Prostate gland (tissue), 2 donors: ENCODE measurements around a stretch of chr2.

GRCh38 chr2:241577338-241577946 is 18.9 kb downstream of the BOK start:
- PRO-cap: no peak
- RAMPAGE, long total RNA, 2 experiments: no peak in any of the 2 experiments

DNA sequence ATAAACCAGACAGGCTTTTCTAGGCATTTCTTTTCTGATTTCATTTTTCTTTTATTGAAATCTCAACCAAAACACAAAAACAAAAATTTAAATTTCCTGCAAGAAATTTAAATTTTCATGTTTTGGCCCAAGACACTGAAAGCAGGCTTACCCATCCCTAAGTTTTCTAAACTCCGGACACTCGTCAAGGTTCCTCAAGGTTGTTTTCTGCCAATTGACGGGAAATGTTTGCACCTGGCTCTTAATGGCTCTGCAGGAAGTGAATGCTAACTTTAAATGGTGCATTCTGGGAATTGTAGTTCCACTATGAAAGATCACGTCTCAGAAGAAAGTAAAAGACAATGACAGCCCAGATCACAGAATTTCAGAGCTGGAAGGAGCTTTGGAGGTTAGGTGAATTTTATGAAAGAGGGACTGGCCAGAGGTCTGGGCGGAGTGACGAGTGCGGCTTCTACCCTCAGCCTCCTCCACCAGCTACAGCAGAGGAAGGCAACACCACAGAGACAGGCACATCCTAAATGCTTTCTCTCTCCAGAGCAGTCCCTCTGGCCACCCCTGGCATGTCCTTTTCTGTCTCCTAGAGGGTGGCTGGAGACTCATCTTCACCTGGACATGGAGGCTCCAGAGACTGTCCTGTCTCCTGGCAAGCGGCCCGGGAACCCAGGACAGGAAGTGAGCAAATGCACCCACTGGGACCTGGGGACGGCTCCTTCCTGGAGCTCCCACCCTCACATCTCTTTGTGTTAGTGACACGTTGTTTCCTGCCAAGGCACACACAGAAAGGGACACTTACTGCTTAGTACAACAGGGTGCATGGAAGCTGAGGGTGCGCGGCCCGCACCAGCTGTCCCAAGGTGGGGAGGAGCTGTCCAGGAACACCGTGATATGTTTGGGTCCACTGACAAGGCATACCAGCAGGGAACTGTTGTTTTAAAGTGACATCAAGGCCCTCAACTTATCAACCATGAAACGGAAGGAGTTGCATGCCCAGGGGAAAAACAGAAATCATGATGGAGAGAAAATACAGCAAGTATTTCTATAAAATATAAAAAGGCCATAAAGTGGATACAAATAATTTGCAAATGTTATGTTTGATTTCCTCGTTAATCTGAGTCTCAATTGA is 19.3 kb downstream of the THAP4 start:
- PRO-cap: bidirectional peak, plus-strand start at position 361 of the sequence, minus-strand start at position 216 of the sequence
- RAMPAGE, long total RNA, 2 experiments: start-site peak on the minus strand in 2 of 2 experiments, centred at positions 222 to 239 of the sequence, 32 to 72 reads per replicate

- PRO-cap: no peak
- RAMPAGE, long total RNA, 2 experiments: no peak in any of the 2 experiments
Measured at GRCh38 chr2:241637799-241638577, 495 bp downstream of the ATG4B start.

- PRO-cap: no peak
- RAMPAGE, long total RNA, 2 experiments: no peak in any of the 2 experiments
Measured at GRCh38 chr2:241660124-241660633, 22.7 kb downstream of the ATG4B start.

DNA sequence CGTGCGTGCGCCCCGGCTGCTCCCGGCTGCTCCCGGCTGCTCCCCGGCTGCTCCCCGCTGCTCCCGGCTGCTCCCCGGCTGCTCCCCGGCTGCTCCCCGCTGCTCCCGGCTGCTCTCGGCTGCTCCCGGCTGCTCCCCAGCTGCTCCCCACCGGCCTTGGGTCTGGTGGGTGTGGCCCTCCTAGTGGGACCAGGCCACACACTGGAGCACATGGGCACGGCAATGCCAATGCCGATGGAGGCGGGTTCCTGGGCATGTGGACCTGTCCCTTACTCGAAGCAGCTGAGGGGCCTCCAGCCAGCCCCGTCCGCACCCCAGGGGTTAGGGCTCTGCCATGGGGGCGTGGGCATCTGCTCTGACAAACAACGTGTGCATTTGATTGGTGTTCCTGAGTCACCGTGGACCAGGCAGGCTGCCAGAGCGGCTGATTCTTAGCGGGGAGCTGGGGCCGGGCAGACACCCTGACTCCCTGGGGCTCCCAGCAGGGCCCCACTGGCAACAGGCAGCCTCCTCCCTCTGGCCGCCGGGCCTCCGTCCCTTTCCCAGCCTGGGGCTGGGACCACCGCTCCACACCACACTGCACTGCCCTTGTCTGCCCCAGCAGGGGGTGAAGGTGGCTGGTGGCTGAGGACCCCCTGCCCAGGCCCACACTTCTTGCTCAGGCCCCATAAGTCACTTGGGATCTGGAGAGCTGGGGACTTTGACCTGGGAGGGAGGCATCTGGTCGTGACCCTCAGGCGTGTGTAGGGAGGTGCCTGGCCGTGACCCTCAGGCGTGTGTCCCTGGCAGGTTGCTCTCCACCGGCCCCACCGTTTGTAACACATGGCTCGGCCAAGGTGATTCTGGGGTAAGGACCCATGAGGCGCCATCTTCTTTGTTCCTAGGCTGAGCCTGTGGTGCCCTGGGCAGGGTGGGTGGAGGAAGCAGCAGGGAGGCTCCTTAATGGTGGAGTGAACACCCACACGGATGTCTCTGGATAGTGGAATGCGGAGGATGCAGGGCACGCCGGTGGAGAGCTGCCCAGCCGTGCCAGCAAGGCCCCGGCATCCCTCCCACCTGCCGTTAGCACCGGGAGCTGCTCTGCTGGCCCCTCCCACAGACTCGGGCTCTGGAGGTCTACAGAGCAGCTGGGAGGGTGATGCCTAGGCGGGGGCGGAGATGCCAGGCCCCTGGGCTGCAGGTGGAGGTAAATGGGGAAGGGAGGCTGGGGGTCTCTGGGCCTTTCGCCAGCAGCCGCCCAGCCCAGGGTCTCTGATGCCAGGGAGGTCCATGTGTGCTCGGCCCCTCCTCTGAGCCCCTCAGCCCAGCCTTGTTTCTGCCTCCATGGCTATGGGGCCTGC is 1.6 kb upstream of the GAL3ST2 start:
- PRO-cap: no peak
- RAMPAGE, long total RNA, 2 experiments: no peak in any of the 2 experiments

- PRO-cap: no peak
- RAMPAGE, long total RNA, 2 experiments: no peak in any of the 2 experiments
Measured at GRCh38 chr2:241776165-241776619, 430 bp upstream of the GAL3ST2 start.

DNA sequence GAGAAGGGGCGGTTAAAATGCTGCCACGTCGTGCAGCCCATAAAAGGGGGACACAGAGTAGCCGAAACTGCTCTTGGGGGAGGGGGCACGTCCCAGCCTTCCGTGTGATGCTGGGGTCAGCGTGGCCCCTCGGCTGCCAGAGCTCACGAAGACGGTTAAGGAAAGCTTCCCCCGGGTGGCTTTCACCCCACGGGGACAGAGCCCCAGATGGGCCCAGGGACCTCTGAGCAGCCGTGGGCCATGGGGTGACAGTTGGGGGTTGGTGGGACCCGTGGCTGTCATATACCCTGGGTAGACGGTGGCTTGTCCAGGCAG is 342 bp downstream of the NEU4 start:
- PRO-cap: no peak
- RAMPAGE, long total RNA, 2 experiments: no peak in any of the 2 experiments

- PRO-cap: no peak
- RAMPAGE, long total RNA, 2 experiments: no peak in any of the 2 experiments
Measured at GRCh38 chr2:241821350-241821905, 12.4 kb downstream of the NEU4 start.

GRCh38 chr2:241843735-241844692 is 14.7 kb downstream of the PDCD1 start:
- PRO-cap: bidirectional peak, plus-strand start at chr2:241844357, minus-strand start at chr2:241844269
- RAMPAGE, long total RNA, 2 experiments: no peak in any of the 2 experiments

- PRO-cap: unidirectional peak, minus-strand start at chr2:241891095
- RAMPAGE, long total RNA, 2 experiments: no peak in any of the 2 experiments
Measured at GRCh38 chr2:241890604-241891287, 9.5 kb downstream of the FAM240C start.